Metastatic Lung Carcinoma in the Adrenal Gland (tissue), 1 donor: ENCODE measurements around a stretch of chr10.

DNA sequence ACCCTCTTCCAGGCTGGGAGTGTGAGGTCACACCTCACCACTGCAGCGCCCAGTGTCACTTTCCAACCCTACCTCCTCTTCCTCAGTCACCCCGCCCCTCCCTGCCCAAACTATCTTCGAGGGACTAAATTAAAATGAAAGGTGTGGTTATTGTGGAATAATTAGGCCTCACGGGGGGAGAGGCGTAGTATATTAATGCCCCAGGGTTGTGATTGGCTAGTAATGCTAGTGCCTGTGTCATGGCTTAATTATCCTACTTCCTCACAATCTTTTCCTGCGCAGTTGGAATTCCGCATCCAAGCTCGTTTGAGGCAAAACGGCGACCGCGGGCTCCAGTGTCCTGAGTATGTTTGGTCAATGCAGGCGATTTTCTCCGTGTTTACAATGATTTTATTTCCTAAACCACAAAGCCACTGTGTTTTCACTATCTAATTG is 282.8 kb downstream of the CELF2 start:
- PRO-cap: no peak

DNA sequence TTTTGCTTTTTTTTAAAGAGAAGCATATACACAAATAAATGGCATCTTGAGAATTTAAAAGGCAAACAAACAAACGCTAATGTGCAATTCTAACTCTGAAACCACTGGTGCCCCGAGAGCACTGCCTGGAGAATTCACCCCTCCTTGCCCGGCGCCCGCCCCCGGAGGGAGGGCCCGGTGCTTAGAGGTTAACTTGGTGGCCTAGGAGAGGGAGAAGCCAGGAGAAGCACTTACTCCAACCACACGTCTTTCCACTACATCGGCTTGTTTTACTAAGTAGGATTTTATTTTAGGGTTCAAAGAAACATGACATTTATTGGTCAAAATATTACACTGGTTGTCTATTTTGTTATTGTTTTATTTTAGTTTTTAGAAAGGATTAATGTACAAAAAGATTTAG is 282.1 kb downstream of the USP6NL start:
- PRO-cap: no peak

- PRO-cap: no peak
Observed at GRCh38 chr10:11332076-11333119, 279.1 kb downstream of the USP6NL start.

DNA sequence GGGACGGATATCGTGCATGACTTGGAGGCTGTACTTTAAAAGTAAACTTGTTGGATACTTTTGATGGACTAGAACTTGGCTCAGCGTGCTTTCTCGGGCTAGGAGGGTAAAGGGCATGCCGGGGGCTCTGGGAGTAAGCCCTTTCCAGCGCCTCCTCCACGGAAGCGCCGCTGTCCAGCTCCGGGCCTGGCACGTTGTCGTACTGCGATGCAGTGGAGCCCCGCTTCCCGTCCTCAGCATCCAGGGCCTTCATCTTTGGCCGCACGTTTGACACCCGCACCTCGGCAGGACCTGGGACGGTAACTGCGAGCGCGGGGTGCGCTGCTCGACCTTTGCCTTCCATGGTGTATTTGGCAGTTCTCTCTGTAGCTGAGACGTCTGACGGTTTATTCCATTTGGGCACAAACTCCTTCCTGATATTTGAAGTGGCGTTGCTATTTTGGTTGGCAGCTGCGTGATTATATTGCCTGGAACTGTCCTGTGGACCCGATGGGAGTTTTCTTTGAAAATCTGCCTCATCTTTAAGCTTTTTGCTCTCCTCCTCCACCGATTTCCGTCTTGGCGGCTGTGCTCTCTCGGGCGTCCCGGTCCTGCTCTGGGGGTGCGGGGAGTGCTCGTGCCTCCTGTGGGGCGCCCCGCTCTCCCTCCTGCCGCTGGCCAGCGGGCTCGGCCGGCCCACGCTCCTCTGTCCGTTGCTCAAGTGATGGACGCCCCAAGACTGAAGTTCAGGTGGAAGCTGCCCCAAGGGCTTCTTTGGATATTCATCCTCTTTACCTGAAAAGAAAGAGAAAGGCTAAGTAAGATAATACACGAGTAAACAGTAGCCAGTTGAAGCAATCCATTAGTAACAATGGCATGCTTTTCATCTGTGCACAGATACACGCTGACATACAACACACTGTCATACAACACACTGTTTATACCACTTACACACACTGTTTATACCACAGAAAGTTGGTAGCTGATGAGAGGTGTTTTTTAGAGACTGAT is 148.1 kb downstream of the USP6NL start:
- PRO-cap: no peak

GRCh38 chr10:11737205-11738141 is 4.7 kb upstream of the ECHDC3 start:
- PRO-cap: no peak

DNA sequence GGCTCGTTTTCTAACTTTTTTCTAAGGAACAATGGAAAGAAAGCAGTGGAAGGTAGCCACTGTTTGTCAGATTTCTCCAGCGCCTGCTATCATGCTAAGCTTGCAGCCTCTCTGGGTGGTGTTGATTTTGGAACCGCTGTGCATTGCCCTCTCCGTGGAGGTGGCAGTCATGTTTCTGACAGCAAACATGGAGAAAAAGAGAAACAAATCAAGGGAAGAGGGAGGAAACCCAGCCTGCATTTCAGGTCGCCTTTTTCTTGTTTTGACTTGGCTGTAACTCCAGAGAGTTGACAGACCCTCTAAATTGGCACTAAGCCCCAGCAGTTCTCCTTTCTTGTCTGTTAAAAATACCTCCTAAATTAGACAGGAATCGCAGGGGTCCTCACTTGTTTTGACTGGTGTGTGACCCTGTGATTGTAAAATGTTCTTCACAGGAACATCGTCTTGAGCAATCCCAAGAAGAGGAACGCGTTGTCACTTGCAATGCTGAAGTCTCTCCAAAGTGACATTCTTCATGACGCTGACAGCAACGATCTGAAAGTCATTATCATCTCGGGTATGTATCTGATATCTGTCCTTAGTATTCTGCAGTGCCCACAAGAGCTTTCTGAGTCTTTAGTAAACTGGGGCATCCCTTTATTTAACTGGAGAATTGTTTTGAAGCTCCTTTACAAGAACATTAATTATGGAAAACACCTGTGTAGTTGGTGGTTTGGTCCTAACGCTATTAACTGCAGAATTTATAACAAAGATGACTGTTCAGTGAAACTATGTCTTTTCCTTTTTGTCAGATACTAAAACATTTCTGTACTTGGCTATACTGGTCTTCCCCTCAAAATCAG is 5.0 kb downstream of the ECHDC3 start:
- PRO-cap: no peak

GRCh38 chr10:11846204-11846990 is 23.2 kb downstream of the PROSER2 start:
- PRO-cap: no peak

DNA sequence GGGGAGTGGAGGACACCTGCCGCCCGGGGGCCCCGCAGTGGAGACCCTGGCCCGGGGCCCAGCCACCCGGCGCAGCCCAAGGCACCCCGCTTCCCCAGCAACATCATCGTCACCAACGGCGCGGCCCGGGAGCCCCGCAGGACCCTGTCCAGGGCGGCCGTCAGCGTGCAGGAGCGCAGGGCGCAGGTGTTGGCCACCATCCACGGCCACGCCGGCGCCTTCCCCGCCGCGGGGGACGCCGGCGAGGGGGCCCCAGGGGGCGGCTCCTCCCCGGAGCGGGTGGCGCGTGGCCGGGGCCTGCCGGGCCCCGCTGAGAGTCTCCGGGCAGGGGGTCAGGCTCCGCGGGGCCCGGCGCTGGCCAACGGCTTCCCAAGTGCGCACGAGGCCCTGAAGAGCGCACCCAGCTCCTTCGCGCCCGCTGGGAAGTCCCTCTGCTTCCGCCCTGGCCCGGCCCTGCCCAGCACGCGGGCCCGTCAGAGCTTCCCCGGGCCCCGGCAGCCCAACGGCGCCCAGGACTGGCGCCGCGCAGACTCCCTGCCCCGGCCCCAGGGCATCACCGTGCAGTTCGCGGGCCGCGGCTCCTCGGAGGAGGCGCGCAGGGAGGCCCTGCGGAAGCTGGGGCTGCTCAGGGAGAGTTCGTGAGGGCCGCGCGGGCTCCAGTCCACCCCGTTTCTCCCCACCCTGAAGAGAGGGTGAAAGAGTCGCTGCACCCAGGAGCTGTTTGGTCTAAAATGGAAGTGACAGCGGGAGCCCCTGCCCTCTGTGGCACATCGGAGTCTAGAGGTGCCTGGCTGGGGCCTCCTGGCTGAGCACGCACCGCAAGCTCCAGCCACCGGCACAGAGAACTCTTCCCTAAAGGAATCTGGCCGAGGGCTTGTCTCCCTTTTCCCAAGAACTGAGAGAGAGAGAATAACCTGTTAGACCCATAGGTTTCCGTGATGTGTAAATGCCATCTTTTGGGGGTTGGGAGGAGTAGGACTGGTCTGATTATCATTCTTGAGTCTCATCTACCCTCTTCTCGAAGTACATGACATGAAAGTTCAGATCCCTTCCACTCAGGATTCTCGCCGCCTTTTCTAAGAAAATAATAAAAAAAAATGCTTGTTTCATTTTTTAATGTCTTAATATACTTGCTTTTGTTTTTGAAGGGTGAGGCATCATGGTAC is 47.0 kb downstream of the PROSER2 start:
- PRO-cap: no peak

DNA sequence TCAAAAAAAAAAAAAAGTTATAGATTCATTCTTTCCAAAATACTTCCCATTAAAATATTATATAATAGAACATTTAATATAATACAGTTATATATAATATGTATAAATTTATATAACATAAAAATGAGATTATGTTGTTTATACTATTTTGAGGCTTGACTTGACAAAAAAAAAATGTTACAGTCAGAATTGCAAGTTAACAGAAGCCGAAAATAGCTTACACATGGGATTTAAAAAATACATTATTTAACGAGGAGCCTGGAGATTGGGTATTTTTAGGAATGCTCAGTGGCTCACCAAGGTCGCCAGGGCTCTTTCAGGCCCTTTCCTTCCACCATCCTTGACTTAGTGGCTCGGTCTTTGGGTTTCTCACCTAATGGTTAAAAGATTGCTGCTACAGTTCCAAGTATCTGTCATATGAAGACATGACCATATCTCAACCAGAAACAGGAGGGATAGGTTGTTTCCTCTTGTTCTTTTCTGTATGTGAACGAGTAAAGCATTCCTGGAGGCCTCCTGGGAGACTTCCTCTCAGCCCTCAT is 25.1 kb downstream of the CDC123 start:
- PRO-cap: no peak

DNA sequence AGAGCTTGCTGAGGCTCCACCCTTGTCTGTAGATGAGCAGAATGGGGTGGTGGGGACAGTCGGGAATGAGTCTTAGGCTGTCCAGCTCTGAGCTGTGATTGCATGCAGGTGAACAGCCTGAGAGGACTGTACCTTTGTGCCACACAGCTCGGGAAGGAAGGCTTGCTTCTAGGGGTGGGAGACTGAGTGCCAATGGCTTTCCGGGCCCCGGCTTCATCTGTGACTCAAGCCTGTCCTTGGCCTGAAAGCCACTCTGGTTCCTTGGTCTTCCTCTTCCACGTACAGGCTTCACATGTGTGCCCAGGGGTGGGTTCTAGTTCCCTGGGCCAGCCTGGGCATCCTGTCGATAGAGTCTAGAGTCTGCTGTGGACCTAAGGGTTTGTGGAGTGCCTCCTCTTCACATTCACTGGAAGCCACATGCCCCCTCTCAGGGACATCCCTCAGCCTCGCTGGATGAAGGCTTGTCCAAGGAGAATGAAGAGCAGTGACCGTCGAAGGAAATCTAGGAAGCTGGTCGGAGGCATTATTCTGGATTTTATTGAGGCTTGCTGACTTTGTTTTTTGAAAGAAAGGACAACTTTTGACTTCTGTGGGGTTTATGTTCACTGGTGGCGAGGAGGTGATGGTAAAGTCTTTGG is 86.7 kb downstream of the CAMK1D start:
- PRO-cap: no peak

DNA sequence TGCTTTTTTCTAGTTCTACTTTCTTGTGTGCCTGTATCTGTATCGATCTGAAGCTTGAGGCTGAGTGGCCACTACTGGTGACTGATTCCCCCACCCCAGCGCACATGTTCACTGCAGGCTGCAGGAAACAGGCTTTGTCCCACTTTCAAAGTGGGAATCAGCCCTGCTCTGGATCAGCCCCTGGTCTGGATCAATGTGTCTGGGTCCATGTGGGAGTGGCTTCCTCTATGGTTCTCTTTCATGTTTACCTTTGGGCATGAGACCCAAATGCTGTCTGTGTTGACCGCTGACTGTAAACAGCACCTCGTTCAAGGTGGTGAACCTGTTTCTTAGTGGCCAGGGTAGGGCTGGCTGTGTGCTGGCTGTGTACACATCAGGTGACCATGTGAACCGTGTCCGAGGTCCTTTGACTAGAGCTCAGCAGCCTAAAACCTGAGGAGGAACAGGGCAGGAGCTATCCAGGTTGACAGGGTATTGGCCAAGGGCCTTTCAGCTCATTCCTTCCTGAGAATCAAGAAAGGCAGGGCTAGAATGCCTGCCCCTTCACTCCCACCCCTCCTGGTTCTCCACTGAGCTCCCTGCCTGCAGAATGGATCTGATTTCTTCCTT is 121.8 kb downstream of the CAMK1D start:
- PRO-cap: no peak

- PRO-cap: no peak
Observed at GRCh38 chr10:12615304-12615606, 265.9 kb downstream of the CAMK1D start.

DNA sequence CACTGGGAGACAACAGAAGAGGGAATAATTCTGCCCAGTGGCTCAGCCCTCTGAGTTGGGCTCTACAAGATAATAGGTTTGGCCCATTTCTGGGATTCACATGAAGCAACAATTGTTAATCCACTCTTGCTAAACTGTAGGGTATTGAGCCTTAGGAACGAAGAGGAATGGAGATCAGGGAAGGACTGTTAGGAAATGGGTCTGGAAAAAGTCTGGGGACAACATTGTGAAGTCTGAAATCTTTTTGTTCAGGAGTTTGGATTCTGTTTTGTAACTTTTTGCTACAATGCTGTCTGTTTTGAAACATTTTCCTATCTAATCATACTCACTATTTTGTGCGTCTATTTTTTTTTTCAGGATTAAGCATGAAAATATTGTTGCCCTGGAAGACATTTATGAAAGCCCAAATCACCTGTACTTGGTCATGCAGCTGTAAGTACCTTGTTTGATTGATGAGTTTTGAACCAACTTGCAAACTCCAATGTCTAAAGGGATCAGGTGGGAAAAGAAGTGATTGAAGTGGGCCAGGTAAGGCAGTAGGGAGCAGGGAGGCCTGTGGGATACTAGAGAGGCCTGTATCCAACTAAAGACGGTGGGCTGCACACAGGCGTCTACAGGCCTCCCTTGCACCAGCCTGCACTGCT is 317.2 kb downstream of the CAMK1D start:
- PRO-cap: no peak

DNA sequence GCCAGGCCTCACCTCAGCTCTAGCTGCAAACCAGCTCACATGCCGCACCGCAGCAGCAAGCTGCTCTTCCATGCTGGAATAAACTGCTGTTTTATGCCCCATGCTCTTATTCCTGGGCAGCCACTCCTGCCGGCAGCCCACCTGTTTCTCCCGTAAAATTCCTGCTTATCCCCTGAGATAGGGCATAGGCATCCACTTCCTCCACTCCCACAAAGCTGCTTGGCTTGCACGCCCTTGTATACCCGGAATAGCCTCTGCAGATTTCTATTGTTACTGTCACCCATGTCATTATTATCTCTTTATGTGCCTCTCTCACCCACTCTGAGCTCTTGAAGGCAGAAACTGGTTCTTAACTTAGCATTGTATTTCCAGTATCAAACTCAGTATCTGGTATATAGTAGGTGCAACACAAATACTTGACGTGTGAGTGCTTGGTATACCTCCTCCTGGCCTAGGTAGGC is 193.5 kb downstream of the CCDC3 start:
- PRO-cap: no peak

DNA sequence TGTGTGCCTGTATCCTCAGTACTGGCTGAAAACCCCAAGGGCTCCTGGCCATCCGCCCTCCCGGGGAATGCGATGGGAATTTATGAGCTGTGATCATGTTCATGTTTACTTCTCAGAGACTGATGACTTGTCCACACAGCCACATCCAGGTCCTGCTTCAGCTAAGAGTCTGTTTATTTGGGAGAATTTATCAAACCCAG is 91.7 kb downstream of the CCDC3 start:
- PRO-cap: no peak

GRCh38 chr10:12960109-12961066 is 41.1 kb downstream of the CCDC3 start:
- PRO-cap: no peak

- PRO-cap: no peak
Observed at GRCh38 chr10:13108838-13109465, 9.0 kb downstream of the OPTN start.

GRCh38 chr10:13109988-13110552 is 10.1 kb downstream of the OPTN start:
- PRO-cap: no peak

GRCh38 chr10:13271475-13272080 is 28.3 kb downstream of the PHYH start:
- PRO-cap: no peak

- PRO-cap: no peak
Observed at GRCh38 chr10:13480877-13481216, 48.0 kb downstream of the BEND7 start.